ENCODE results near the gene CENPK.

GRCh38 chr5:61731587-61732614 is 399.8 kb downstream of the ZSWIM6 start:
- PRO-cap, result no peak

DNA sequence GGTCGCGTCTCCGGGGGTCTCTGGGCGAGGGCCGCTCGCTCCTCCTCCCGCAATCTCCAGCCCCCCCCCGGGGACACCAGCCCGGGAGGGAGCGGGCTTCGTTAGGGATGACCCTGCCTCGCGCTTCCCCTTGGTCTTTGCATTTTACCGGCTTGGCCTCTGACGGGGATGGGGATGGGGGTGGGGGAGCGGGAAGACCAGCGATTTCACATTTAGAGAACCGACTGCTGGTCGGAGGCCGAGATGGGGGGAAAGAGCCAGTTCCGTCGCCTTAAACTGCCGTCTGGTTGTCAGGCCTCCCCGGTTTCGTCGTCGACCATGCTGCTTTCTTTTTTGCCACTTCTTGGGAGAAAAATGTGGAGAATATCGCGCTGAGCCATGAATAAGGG is 777 bp downstream of the KIF2A start:
- PRO-cap, result bidirectional peak, plus-strand start at position 241 of the sequence, minus-strand start at position 139 of the sequence

DNA sequence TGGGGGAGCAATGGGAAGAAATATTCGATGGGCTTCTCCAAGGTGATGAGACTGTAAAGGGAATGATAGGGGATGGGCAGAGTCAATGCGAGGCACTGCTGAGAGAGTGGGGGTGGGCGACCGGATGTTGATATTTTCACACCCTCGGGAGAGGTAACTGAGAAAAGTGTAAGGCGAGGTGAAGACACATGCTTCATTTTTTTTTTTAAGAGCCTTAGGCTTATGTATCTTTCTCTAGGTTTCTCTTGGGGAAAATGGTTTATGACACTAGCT is 1.1 kb downstream of the KIF2A start:
- PRO-cap, result no peak

DNA sequence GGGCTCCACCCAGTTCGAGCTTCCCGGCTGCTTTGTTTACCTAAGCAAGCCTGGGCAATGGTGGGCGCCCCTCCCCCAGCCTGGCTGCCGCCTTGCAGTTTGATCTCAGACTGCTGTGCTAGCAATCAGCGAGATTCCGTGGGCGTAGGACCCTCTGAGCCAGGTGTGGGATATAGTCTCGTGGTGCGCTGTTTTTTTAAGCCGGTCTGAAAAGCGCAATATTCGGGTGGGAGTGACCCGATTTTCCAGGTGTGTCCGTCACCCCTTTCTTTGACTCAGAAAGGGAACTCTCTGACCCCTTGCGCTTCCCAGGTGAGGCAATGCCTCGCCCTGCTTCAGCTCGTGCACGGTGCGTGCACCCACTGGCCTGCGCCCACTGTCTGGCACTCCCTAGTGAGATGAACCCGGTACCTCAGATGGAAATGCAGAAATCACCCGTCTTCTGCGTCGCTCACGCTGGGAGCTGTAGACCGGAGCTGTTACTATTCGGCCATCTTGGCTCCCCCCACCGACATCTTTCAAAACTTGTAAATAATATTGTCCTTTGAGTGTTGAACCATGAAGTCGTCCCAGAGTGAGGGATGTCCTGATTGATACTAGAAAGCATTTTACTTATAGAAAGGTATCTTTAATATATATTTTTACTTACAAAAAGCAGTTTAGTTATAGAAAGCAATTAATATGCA is 24.4 kb downstream of the SHISAL2B start:
- PRO-cap, result no peak

DNA sequence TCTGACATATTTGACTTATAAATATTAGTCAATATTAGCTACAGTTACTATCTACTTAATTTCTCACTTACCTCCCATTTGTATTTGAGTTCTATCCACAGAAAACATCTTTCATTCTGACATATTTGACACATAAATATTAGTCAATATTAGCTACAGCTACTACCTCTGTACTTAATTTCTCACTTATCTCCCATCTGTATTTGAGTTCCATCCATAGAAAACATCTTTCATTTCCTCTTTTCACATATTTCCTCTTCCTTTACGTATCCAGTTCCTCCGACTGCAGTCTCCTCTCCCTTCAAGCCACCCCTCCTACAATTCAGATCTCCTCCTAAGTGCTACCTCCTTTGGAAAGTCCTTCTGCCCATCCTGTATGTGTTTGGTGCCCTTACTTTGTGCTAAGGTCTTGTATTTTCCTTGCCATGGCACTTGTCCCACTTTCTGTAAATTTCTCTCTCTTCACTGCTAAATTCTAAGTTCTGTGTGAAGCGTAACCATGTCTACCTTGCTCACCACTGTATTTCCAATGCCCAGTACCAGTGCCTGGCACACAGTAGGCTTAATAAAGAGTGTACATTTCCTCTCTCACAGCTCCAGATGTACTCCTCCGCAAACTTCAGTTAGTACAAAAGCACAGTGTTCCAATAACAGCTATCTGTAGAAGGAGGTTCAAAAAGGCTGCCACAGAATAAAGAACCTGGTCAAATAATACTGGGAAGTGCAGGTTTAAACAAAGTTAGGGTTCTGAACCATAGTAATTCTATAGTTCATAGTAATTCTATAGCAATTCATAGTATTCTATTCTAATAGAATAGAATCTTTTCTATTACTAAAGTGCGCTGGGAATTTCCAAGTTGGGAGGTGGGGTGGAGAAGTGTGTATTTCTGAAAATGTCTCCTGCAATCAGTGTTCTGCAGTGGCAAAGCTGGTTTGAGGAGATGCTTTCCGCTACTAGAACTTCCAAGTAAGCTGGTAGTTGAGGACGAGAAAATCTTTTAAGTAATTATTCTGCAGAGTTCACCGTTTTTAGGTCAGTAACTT is 1.3 kb downstream of the SREK1IP1 start:
- PRO-cap, result no peak

- PRO-cap, result no peak
Measured at GRCh38 chr5:64783601-64784161, 15.0 kb downstream of the CWC27 start.

DNA sequence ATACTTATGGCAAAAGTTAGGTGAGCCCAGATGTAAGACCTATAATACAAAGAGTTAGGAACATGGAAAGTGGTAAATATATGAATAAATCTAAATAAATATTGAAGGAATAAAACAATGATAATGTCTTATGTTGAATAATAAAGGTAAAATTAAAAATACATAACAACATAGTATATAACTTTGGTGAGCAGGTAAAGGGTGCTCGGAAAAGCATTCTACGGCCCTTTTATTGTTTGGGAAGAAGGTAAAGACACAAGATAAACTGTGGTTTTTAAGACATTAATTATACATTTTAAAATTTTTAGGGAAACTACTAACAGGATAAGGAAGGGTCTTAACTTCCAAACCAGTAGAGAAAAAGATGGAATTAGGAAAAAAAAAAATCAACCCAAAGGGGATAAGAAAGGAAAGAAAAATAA is 127.6 kb downstream of the CWC27 start:
- PRO-cap, result no peak

- PRO-cap, result no peak
Measured at GRCh38 chr5:65027280-65027591, 258.5 kb downstream of the CWC27 start.

GRCh38 chr5:65034524-65035143 is 265.9 kb downstream of the CWC27 start:
- PRO-cap, result no peak

DNA sequence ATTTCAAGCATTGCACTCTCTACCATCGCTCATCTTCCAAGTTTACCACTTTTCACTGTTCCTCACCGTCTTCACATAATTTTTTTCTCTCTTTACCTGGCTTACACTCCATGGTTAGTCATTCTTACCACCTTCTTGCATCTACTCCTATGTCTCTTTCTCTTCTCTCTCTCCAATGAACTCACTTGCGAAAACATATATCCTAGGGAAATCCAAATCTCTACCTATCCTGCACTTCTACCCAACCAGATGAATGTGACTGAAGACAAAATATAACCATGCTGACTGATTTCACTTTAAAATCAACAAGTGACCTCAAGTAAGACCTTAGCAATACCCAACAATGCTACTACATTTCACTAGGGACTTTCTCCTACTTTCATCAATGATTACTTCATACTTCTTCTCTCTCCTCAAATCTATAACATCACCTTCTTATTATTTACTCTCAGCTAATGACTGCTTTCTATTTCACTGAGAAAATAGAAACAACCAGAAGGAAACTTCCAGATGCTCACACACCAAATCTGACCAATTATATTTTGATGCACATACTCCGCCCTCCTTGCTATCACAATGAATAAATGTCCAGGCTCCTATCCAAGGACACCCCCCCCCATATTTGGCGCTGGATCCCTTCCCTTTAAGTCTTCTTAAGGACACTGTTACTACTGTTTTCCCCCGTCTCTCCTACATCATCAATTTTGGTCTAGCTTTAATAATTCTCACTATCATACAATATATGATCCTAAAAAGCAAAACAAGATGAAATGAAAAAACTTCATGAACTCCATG is 79.4 kb downstream of the ADAMTS6 start:
- PRO-cap, result no peak

GRCh38 chr5:65479946-65481159 is 1.4 kb downstream of the ADAMTS6 start:
- PRO-cap, result no peak

DNA sequence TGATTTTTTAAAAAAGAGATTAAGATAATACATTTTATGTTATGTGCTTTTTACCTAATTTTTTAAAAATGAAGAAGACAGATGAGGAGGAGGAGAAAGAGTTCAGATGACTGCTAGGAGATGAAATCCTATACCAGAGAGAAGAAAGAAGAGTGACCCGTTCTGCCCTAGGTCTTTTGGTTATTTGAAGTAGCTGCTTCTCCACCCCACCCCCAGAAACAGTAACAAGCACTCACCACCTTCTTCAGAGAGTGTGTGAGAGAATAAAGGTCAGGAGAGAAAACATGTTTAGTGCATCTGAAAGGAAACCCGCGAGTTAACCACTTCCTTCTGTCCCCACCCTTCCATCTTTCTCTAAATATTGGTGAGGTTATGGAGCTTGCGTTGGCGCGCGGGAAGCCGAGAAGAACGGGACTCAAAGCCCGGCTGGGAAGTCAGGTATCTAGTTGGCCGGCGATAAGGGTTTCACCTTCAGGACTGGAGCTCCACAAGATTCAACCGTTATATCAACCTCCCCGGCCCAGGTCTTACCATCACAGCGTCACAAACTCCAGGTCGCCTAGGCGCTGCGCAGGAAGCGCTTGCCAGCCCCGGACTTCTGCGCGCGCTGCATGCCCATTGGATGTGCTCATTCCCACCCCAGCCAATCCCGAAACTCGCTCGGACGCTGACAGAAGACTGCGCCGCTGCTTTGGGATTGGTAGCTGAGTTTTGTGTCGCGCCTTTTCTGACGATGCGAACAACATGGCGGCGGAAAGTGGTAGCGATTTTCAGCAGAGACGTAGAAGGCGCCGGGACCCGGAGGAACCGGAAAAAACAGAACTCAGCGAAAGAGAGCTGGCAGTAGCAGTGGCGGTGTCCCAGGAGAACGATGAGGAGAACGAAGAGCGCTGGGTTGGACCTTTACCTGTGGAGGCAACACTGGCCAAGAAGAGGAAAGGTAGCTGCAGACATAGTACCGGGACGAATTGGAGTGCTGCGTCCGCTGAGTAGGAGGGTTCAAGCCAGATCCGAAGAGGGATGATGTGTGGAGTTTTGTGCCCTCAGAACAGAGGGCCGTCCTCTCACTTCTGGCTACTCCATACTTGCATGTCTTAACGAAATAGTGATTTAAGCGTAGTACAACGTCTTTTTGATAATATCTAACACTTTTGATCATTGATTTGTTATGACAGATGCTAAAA is at the start of gene CENPK:
Gene CENPK (minus strand): TSS at position 602 of the 1,184 bp plus-strand sequence.
- PRO-cap, result bidirectional peak, plus-strand start at position 384 of the sequence, minus-strand start at position 363 of the sequence; bidirectional peak, plus-strand start at position 843 of the sequence, minus-strand start at position 602 of the sequence

DNA sequence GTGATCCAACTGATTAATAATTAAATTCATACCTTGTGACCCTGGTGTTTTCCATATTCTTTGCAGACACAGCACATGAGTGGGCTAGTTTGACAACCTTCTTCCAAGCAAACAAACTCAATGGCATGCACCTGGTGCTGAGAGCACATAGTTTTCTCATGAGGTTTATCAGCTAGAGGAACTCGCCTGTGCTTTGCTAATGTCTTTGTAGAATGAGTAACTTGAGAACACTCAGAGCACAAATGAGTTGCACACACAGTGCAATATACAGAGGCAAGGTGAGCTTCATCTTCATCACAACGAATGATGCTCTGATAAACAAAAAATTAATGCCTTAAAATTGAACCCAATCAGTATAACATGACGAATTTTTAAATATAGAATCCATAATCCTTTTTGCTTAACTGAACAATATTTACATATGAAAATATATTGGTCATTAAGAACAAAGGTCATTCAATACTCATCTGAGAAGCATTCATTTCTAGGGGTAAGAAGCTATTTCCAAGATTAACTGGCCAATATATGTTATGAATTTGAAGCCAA is 12.5 kb downstream of the TRIM23 start:
- PRO-cap, result no peak

- PRO-cap, result no peak
Measured at GRCh38 chr5:65818374-65819618, 96.8 kb downstream of the NLN start.

GRCh38 chr5:65925463-65926315 is 686 bp upstream of the ERBIN start:
- PRO-cap, result bidirectional peak, plus-strand start at chr5:65925831, minus-strand start at chr5:65925651; bidirectional peak, plus-strand start at chr5:65926280, minus-strand start at chr5:65926215

GRCh38 chr5:66163497-66164017 is 19.5 kb downstream of the SREK1 start:
- PRO-cap, result no peak

DNA sequence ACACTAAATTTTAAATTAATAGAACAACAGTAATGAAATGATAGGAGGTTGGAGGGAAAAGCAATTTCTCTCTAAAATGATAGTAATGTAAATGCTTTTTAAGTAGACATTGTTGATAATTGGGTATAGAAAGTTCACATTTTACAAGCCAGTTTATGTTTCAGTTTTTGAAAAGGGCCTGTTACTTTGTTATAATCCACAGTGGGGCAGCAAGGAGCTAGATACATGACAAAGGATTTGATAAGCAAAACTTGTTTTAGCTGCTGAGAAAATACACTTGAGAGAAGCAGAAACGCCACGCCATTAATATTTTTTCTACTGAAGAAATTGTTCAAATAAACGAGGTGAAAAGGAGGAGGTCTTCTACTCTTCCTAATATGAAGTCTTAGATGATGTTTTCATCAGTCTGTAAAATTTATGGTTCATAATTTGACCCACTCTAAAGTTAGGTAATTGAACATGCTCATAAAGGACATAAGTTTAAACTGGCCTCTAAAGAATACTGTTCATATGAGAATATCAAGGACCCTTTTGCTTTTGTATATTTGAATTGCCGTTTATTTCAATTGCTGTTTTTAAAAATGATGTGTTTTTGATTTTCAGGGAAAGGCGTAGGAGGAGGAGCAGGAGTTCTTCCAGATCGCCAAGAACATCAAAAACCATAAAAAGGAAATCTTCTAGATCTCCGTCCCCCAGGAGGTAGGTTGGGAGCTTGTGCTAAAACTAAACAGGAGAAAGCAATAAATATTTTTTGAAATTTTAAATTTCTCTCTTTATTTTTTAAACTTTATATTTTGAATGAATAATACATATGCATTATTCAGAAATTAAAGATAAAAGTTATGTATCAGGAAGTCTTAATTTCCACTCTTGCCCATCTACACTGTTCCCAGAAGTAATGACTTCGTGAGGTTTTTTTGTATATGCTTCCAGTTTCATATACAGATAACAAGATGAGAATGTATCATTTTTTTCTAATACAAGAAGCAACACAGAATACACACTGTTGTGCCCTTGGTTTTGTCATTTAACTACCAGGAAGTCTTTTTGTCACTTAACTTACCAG is 30.6 kb downstream of the SREK1 start:
- PRO-cap, result no peak

DNA sequence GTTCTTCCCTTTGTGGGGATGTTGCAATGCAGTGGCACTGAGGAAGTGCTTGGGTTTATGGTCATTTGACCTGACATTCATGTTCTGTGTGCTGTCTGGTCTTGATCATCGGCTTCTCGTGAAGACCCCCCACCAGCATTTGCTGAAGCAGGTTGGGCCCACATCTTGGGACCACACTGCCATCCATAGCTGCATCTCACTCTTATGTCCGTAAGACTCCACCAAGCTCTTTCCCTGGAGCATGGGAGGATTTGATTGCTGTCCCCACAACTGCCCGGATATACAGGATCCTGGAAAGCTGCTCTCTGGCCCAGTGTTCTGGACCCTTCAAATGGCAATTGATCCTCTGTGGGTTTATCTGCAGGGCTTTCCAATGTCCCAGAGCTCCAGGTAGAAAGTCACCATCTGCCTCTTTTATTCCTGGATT is 214.5 kb downstream of the SREK1 start:
- PRO-cap, result no peak

DNA sequence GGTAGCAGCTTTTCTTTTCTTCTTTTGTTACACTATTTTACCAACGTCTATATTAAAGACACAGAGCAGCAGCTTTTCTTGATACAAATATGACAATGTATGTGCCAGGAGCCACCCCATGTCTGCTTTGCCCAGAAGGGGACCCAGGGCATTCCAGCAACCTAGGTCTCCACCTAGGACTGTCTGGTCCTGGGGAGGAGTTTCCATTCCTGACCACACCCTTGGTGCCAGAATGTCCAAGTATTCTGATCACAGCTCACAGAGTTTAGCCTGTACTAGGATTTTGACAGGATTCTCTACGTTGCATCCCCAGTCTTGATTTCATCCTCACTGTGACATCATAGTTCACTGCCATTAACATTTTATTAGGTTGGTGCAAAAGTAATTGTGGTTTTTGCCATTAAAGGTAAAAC is 224.7 kb downstream of the SREK1 start:
- PRO-cap, result no peak

DNA sequence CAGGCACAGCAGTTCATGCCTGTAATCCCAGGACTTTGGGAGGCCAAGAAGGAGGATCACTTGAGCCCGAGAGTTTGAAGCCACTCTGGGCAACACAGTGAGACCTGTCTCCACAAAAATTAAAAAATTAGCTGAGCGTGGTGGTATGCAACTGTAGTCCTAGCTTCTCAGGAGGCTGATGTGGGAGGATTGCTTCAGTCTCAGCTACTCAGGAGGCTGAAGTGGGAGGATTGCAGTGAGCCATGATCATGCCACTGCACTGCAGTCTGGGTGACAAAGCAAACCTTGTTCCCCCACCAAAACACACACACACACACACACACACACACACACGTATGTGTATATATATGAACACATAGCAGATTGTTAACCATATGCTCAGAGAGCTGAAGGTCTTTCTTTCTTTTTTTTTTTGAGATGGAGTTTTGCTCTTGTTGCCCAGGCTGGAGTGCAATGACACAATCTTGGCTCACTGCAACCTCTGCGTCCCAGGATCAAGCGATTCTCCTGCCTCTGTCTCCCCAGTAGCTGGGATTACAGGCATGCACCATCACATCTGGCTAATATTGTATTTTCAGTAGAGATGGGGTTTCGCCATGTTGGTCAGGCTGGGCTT is 157.4 kb upstream of the MAST4 start:
- PRO-cap, result no peak

Data from SUDHL5 (cell line).